ENCODE data around the genes RPS6KA6, PCDH19 and BEX5.

GRCh38 chrX:84187728-84188783 is at the start of gene RPS6KA6:
Gene RPS6KA6 (minus strand): TSS chrX:84188199.
- PRO-cap: unidirectional peak, minus-strand start at chrX:84188499
- RAMPAGE, long total RNA, 4 experiments: start-site peak on the minus strand in 3 of 4 experiments, at chrX:84187826-84188501 at its widest, 6 to 10 reads per replicate

- PRO-cap: no peak
- RAMPAGE, long total RNA, 4 experiments: start-site peak on the plus strand in 2 of 4 experiments, at chrX:93434915-93434944 at its widest, 12 to 23 reads per replicate
Measured at GRCh38 chrX:93434837-93435194, 238.6 kb downstream of the NAP1L3 start.

DNA sequence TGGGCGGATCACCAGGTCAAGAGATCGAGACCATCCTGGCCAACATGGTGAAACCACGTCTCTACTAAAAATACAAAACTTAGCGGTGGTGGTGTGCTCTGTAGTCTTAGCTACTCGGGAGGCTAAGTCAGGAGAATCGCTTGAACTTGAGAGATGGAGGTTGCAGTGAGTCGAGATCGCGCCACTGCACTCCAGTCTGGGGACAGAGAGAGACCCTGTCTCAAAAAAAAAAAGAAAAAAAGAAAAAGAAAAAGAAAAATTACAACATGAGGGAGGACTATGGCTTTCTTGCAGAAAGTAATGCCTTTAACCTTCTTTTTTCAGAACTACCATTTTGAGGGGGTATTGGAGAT is 453.2 kb downstream of the FAM133A start:
- PRO-cap: no peak
- RAMPAGE, long total RNA, 4 experiments: no peak in any of the 4 experiments

DNA sequence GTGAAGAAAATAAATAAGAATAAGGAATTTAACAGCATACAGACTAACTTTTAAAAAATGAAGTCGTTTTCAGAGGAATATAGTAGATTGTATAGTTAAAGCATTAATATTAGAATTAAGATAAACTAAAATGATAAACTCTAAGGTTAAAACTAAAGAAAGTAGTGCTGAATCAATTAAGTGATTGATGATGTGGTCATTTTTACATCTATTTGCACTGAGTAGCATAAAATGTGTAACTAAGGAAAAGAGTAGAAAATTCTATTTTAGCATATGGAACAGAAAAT is 531.0 kb downstream of the FAM133A start:
- PRO-cap: no peak
- RAMPAGE, long total RNA, 4 experiments: no peak in any of the 4 experiments

- PRO-cap: no peak
- RAMPAGE, long total RNA, 4 experiments: no peak in any of the 4 experiments
Measured at GRCh38 chrX:96685223-96685651, 595 bp downstream of the DIAPH2 start.

DNA sequence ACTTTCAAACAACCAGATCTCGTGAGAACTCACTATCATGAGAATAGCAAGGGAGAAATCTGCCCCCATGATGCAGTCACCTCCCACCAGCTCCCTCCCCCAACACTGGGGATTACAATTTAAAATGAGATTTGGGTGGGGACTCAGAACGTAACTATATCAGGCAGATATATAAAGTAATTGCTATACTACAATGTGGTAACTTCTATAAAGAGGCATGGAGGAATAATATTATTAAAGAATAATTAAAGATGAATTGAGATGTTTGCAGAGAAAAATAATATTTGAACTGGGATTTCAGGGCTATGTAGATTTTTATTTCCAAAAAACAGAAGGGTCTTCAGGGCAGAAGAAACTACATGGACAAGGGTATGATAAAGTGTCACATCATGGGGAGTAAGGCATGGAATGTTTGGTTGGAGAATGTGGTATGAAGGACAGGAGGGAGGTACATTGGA is 109.9 kb downstream of the RPA4 start:
- PRO-cap: no peak
- RAMPAGE, long total RNA, 4 experiments: no peak in any of the 4 experiments

DNA sequence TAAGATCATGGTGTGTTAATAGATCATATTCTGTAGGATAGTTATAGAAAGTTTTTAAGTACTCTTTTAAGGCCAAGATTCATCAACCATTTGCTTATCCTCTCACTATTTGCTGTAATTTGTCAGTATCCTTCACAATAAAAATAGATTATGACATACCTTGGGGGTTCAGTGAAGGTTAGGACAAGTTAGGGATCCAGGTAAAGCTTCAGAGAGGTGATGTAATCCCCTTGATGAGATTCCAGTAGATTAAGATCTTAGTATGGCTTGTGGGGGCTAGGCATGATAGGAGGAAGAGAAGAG is 298.1 kb downstream of the RPA4 start:
- PRO-cap: no peak
- RAMPAGE, long total RNA, 4 experiments: start-site peak on the plus strand in 1 of 4 experiments, centred at position 116 of the sequence, 10 reads per replicate

DNA sequence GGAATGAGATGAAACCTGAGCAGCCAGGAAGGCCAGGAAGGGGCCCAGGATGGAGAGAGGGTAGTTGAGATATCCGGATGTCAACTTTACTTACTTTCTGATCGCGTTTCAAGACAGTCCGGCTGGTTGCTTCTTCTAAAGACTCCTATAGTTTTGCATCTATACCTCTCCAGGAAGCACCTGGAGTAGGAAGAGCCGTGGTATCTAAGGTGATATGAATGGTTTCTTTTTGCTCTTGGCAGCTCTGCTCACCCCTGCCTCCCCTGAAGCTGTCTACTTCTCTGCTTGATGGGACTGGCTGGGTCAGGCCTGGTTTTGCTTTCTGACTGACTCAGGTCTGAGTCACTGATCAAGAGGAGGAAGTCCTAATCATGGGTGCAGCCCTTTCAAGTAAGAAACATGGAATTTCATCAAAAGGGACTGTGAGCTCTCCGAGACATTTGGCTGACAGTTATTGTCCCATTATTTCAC is 733.3 kb downstream of the RPA4 start:
- PRO-cap: no peak
- RAMPAGE, long total RNA, 4 experiments: no peak in any of the 4 experiments

GRCh38 chrX:100410038-100410668 is at the start of gene PCDH19:
Gene PCDH19 (minus strand): TSS chrX:100410273.
- PRO-cap: unidirectional peak, minus-strand start at chrX:100410273
- RAMPAGE, long total RNA, 4 experiments: start-site peak on the minus strand in 2 of 4 experiments, at chrX:100410241-100410331 at its widest, 6 to 12 reads per replicate

GRCh38 chrX:101415345-101416192 is 7.5 kb downstream of the HNRNPH2 start:
- PRO-cap: unidirectional peak, plus-strand start at chrX:101415768
- RAMPAGE, long total RNA, 4 experiments: no peak in any of the 4 experiments

GRCh38 chrX:101626131-101626759 is 3.3 kb downstream of the ARMCX3 start:
- PRO-cap: no peak
- RAMPAGE, long total RNA, 4 experiments: no peak in any of the 4 experiments

- PRO-cap: unidirectional peak, minus-strand start at chrX:102155963
- RAMPAGE, long total RNA, 4 experiments: start-site peak on the minus strand in 3 of 4 experiments, at chrX:102155923-102155977 at its widest, 15 to 51 reads per replicate
Measured at GRCh38 chrX:102155710-102156501, at the start of gene BEX5. Gene BEX5 (minus strand): TSS chrX:102155977.

- PRO-cap: no peak
- RAMPAGE, long total RNA, 4 experiments: no peak in any of the 4 experiments
Measured at GRCh38 chrX:102471739-102471996, 31.9 kb upstream of the NXF2B start.

GRCh38 chrX:102547037-102547585 is 30.6 kb upstream of the TMSB15A start:
- PRO-cap: no peak
- RAMPAGE, long total RNA, 4 experiments: no peak in any of the 4 experiments

DNA sequence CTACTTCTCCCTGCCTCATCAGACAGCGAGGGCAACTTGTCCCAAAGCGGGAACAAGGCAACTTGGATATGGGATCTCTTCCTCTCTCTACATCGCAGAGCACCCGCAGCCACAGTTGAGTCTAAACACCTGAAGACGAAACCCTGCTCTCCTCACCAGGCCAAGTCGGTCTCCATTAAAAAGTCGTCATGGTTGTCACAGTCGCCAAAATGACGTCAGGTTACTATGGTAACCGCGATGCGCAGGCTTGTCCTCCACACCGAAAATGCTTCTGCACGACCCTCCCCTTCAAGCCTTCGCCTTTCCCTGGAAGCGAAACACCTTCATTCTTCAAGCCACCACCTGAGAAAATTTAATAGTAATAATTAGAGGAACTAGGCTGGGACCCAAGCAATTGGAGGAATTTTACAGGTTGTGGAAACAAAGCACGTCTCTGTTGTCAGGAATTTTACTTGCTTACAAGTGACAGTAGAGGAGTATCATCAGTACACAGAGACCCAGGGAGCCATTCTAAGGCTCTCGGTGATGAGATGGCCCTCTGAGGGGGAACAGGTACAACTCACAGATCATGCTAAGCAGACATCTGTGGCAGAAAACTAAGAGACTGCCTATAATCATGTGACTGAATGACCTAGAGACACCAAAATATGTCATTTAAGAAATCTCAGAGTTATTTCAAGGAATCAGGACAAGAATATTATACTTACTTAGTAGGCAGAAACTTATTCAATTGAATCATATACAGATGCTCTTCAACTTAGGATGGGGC is 30.4 kb upstream of the TCEAL4 start:
- PRO-cap: no peak
- RAMPAGE, long total RNA, 4 experiments: no peak in any of the 4 experiments

DNA sequence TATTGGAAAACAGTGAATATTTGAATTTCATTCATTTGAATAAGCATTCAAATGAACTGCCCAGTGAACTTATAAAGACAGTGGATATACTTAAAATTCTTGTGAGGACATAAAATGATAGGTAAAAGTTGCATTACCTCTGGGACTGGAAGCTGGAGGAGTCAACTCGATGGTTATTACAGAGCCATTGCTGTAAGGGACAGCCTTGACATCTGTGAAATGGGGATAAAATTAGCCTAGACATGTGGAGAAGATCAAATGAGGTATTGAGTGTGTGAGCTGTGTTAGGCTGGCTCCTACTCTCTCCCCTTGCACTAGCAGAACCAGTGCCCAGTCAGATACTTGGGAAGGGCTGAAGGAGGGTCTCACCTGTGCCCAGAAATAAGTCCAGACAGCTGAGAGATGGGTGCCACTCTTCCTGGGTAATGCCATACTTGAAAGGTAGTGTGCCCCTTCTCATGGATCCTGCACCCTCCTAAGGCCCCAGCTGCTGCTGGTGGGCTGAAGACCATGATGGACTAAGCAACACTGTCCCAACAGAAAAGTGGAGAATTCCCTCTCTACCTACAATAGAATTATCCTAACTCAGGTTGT is 2.5 kb downstream of the TCEAL4 start:
- PRO-cap: no peak
- RAMPAGE, long total RNA, 4 experiments: no peak in any of the 4 experiments

- PRO-cap: no peak
- RAMPAGE, long total RNA, 4 experiments: no peak in any of the 4 experiments
Measured at GRCh38 chrX:103828315-103829005, 3.6 kb downstream of the RAB9B start.

DNA sequence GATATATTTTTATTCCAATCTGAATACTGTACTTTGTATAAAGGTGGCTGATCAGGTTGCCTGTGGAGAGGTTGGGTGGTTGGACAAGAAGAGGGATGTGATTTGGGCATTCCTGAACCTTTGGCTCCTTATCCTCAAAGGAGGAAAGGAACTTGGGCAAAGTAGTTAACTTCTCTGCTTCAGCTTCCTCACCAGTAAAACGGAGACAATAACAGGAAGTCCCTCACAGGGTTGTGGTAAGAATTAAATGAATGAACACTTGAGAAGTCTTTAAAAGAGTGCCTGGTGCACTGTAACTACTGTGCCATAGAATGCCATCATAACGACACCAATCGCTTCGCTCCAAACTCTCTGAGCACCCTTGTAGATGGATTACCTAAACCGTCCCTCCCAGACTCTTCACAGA is 10.5 kb downstream of the ZCCHC18 start:
- PRO-cap: no peak
- RAMPAGE, long total RNA, 4 experiments: no peak in any of the 4 experiments

DNA sequence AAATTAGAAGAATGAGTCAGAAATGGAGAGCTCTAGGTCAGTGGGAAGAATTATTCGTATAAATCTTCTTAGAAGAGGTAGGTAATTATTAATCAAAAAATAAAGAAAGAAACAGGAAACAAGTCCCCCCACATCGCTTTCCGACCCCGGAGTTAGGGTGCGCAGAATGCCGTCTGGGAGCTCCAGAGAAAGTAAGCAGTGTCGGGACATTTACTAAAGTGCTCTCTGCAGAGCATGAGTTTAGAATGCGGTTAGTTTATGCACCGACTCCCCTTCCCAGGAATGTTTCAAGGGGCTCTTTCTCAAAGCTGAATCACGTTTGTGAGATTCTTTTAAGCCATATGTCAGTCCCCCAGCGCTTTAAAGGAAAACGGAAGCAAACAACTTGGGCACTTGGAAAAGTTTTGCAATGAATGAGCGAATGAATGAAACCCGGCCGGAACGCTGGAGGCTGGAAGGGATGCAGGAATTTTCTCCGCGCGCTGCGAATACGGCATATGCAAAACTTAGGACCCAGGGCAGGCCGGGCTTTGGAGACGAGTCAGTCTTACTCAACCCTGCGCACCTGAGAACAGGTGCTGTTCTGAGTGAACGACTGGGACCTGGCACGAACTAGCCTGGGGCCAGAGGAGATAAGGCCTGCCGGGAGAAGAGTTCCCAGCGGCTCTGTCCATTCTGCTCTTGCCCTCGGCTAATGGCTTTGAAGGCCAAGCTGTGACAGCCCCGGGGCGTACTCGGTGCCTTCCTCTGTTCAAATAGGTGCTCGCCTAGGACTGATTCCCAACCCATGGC is 900 bp upstream of the NRK start:
- PRO-cap: no peak
- RAMPAGE, long total RNA, 4 experiments: no peak in any of the 4 experiments

DNA sequence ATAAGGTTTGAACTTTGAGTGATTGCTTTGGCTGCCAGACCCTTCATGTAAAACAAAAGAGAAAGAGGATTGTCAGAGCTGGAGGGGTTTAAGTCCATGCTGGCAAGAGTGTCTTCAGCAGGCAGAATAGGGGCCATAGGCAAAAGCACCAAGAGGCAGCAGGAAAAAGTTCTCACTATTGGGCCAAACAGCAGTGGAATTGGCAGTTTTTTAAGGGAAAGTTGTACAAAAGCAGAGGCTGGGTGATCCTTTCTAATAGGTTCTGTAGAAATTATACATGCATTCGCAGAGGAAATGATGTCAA is 305 bp upstream of the SERPINA7 start:
- PRO-cap: no peak
- RAMPAGE, long total RNA, 4 experiments: no peak in any of the 4 experiments